Endometrial microvascular endothelial cells (primary cell): ENCODE results near the genes ATP2B2, TSEN2 and MKRN2.

- RAMPAGE, long total RNA, result no peak
Measured at GRCh38 chr3:10248306-10248414, 99 bp upstream of the TATDN2 start.

- RAMPAGE, long total RNA, result no peak
Measured at GRCh38 chr3:10249292-10249868, 1.1 kb downstream of the TATDN2 start.

- RAMPAGE, long total RNA, result no peak
Measured at GRCh38 chr3:10303553-10304564, 11.1 kb upstream of the GHRL start.

GRCh38 chr3:10309744-10310352 lies 11.1 kb downstream of the SEC13 start:
- RAMPAGE, long total RNA, result no peak

DNA sequence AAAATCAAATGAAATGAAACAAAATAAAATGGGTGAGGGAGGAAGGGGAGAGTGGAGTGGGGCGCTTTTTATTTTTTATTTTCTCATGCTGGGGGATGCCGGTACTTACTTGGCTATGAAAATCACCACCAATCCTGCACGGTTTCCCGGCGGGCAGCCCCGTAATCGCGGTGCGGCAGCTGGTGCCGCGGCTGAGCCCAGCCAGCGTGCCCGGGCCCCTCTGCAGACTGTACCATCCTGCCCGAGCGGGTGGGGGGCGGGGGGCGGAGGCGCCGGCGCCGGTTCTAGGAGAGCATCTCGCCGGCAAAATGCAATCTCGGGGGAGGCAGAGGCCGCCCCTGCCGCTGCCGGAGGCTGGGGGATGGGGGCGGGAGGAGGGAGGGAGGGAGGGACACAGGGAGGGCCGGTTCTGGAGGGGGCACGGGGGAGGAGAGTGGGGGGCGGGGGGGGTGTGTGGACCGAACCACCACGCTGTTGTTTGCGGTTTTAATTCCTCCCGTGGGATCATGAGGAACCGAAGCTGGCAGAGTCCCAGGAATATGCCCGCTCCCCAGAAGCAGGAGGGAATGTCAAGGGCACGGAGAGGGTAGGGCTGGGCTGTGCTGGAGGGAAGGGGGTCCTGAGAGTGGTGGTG lies at the start of gene ATP2B2:
ATP2B2 (minus strand) TSS at position 231 of the 634 bp plus-strand sequence.
- RAMPAGE, long total RNA, result no peak

DNA sequence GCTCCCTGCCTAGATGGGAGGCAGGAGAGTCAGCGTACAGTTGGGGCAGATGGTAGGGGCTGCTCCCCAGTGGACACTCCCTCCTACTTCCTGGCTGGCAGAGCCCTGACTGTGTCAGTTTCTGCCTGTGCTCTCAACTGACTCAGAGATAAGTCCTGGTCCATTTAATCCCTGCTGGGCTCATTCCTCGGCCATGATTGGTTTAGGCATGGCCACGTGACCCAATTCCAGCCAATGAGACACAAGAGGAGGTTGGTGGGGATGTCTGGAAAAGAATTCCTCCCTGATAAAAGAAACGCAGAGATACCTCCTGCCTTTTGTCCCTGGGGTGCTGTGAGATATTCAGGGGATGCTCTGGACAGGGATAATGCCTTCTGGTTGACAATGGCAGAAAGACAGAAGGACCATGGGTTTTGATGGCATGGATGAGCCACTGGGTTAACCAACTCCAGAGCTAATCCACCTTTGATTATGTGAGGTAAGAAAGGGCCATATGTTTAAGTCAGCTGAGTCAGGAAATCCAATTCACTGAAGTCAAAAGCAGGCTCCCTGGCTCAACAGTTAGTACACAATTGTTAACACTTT lies 118.0 kb upstream of the SLC6A11 start:
- RAMPAGE, long total RNA, result no peak

- RAMPAGE, long total RNA, result no peak
Measured at GRCh38 chr3:10738544-10739340, 77.3 kb upstream of the SLC6A11 start.

DNA sequence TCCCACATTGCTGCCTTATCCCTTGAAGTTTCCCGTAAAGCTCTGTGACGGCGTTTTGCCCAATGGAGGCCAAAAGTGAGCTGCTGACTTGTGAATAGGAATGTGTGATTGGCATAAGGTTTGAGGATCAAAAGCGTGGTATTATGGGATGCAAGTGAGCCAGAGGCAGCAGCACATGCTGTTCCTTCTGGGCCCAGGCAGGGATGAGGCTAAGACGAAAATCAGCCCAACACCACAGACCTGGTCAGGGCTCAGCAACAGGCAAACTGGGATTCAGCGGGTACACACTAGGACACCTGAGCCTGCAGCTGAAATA lies 47.0 kb upstream of the SLC6A11 start:
- RAMPAGE, long total RNA, result no peak

DNA sequence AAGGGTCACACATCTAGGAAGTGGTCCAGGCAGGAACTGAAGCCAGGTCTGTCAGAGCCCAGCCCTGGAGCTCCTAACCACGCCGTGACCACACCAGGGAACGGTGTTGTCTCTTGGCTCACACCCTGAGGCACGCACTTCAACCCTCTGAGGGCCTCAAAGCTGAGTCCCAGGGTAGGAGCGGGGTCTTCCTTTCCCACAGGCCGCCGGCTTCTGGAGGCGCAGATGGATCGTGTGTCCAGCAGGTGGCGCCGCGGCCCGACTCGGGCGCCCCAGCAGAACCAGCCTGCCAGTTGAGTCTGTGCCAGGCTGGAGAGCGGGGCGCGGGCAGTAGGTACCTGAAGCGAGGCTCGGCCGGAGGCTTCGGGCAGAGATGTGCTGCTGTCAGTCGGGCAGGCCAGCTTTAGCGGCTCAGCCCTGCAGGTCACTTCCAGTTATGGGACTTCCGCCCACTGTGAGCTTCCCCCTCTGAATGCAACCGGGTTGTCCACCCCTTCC lies 68.2 kb downstream of the SLC6A1 start:
- RAMPAGE, long total RNA, result no peak

DNA sequence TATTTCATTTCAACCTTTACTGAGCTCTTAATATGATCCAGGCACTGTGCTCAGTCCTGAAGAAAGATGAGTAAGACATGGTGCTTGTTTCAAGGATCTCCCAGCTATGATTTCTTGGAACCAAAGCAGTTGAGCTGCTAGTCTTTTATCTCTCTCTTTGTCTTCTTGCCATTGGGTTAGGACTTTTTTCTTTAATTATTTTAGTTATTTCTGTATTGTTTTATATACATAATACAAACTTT lies 16.1 kb downstream of the ATG7 start:
- RAMPAGE, long total RNA, result no peak

DNA sequence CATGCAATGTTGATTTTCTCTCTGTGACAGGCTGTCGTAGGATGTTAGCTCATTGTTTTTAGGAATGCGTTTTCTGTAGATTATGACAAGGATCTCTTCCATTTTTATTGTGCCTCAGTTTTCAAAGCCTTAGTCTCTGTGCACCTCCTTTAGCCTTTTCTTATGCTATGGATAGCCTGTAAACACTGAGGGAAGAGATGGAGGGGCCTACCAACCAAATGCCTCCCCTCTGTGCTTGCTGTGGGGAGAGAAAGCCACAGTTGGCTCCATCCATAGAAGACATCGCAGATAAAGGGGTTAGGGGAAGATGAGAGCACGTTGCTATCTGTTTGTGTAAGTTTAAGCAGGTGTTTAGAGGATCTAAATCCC lies 164.9 kb downstream of the ATG7 start:
- RAMPAGE, long total RNA, result no peak

GRCh38 chr3:11624763-11625149 lies 19.0 kb downstream of the VGLL4 start:
- RAMPAGE, long total RNA, result no peak

DNA sequence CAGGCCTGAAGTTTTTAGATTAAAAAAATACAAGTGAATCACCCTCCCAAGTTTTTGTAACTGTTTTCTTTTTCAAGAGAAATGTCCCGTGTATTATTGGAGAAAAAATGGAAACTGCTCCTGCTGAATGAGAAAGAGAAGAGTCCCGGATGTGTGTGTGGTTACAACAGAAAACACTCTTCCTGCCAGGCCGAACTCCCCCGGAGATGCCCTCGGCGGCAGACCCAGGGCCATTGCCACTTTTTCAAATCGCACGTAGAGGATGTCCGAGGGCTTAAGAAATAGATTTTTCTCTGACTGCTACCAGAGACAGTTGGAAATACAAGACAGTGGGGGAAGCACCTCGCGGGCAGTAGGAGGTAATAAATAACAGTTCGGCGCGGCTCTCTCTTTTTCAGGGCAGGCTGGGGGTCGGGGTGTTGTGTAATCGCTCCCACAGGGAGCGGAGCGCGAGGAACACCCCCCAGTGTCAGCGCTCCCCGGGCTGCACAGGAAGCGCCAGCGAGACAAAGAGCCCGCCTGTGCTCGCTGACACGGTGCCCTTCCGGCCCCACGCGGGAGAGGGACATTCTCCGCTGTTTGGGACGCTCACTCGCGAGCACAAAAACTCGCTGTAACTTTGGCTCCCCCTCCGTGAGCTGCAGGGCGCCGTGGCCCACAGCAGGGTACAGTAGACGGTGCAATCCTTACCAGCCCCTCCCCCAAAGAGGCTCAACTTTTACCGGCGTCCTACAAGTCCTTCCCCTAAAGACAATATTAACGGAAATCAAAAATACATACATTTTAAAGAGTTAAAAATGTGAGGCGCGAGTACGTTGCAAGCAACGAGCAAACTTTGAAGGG lies 1.1 kb downstream of the VGLL4 start:
- RAMPAGE, long total RNA, result no peak

- RAMPAGE, long total RNA, result no peak
Measured at GRCh38 chr3:11817013-11817511, 29.6 kb downstream of the TAMM41 start.

DNA sequence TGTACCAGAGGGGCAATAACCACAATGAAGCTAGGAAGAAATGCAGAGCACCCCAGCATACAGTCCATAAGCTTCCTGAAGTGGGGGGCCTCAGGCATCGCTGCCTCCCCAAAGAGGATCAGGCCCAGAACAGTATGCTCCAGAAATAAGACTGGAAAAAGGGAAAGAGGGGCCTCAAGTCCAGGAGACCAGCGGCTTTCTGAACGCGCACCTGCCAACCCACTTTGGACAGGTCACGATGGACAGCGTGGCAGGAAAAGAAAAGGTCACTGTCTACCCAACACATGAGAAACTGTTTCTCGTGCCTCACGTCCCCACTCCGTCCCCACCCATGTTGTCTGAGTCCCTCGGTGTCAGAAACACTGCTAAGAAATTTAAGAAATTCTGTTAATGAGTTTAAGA lies 1.9 kb upstream of the PPARG start:
- RAMPAGE, long total RNA, result no peak

DNA sequence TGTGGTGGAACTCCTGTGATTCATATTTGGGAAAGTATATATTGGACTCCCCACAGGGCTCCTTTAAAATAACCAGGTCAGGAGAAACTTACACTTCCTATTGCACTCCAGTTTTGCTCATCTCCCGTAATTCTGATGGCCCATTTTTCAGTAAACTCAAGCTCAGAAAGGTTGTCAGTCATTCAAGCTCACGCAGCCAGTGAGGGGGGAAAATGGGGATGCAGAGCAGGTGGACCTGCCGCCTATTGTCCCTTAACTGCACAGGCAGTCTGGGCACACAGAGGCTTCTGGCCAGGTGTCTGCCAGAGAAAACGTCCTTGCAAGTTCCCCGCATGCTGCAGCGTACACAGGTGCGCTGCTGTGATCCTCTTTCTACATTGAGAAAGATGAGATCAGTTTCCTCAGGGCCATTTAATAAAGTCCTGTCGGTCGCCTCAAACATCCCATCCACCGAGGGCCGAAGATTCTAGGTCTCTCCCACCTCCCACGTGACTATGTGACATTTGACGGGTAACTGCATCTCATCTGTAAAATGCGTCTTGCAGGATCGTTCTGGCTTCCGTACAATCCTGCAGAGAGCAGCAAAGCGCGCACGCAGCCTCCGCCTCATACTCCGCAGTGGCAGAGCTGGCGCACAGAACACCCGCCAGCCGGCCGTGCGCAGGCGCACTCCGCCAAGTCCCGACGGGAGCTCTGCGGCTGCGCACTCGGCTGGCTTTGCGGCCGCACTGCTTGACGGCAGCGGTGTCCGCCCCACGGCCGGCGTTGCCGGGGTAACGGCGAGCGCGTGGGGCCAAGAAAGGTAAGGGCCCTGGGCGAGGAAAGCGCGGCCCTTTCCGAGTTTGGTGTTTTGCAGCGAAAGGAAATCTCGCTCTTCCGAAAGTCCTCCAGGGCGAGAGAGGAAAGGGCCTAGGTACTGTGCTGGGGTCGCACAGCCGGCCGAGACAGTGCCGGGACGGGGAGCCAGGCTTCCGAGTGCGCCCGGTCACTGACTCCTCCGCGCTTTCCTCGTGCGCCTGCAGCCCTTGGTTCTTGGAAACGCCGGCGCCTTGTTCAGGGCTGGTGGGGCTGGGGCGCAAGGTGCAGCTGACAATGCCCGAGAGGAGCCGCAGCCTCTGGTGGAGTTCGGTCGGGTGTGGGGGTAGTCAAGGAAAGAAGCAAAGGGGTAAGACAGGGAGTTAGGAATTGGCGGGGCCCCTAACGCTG lies at the start of gene TSEN2:
TSEN2 (plus strand) TSS at position 765 of the 1,206 bp plus-strand sequence.
- RAMPAGE, long total RNA, result start-site peak on the plus strand centred at position 772 of the sequence, 39 bp wide, 85 and 68 reads in 2 replicates

DNA sequence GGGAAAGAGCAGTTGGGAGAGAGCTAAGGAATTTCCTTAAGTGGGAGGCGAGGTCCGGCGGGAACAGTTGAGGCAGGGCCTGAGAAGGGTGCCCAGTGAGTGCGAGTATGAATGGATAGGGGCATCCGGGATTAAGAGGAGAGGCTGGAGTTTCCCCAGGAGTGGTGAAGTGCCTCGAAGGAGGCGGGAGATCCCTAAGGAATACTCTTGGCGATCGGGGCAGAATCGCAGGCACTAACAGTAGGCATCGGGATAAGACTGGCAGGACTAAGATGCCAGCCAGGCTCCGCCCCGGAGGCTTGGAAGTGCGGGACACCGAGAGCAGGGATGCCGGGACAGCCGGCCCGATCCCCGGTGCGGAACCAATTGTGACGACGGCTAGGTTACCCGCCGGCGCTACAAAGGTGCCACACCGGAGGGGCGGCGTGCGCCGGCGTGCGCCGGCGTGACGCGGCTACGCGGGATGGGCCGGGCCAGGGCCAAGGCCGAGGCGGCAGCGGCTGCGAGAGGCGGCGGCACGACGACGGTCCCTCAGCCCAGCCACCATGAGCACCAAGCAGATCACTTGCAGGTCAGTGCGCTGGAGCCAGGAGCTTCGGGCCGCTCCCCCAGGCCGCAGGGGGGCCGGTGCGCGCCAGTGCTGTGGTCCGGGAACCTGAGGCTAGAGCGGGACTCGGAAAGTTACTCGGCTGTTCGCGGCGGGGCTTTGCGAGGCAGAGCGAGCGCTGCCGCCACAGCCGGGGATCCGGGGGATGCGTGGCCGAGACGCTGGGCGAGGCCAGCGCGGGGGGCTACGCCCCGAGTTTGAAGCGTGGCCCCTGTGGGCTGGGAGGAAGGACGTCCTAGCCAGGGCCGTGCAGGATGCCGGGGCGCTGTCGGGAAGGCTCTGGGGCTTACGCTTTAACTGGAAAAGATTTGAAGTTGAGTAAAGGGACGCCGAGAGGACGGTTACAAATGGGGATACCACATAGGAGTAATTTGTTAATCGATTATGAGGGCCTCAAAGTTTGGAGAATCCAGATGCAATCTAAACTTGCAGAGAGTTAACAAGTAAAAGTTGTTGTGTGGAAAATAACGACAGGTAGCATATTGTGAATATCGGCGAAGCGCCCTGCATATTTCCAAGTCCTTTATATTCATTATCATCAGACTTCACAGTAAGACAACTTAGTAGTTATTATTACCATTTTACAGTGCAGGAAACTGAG lies at the start of gene MKRN2:
MKRN2 (plus strand) TSS at position 482 of the 1,208 bp plus-strand sequence.
- RAMPAGE, long total RNA, result start-site peak on the plus strand centred at position 489 of the sequence, 76 bp wide, 184 and 83 reads in 2 replicates

- RAMPAGE, long total RNA, result no peak
Measured at GRCh38 chr3:12560415-12561361, 3.8 kb downstream of the MKRN2 start.

DNA sequence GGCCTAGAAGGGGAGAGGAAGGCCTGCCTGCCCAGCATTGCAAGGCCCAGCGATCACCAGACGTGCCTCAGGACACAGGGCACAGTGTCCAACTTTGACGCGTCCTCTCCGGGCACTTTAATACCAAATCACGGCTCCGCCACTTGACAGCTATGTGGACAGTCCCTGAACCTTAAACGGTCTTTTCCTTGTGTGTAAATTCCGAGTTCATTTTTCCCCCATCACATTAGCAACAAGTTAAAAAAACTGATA lies 418 bp upstream of the RAF1 start:
- RAMPAGE, long total RNA, result no peak

DNA sequence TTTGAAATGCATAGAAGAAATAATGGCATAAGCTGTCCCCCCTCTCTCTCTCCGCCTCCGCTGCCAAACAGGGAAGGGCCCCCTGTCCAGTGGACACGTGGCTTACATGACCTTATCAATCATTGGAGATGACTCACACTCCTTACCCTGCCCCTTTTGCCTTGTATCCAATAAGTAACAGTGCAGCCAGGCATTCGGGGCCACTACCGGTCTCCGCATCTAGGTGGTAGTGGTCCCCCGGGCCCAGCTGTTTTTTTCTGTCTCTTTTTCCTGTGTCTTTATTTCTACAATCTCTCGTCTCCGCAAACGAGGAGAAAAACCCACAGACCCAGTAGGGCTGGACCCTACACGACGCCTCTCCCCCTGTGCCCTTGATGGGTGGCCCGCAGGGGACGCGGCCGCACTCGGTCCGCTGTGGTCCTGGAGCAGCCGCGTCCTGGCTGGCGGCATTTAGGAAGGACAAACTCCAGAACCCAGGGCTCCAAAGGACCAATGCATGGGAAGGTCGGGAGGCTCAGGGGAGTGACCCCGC lies 27.1 kb upstream of the RPL32 start:
- RAMPAGE, long total RNA, result no peak